Mesangial cell (primary cell): ENCODE results near the genes JOSD1 and APOBEC3B.

DNA sequence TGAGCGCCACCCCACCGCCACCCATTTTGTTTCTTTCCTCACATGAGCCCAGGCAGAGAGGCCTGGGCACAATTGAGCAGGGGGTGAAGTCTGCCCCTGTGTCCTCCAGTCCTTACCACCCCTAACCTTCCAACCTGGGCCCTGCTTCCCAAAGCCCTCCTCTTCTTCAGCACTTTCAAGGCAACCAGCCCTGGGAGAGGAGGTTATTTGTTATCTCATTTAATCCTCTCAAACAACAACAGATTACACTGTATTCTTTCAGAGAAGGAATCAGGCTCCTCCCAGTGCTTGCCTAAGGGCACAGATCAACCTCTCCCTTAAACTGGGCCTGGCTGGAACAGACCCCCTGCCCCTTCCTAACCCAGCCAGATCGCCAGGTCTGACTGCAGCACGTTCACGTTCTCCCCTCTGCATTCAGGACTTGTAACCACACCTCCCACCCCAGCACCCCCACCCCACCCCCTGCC, 2.0 kb upstream of the CSNK1E start:
- RAMPAGE, long total RNA, result no peak

- RAMPAGE, long total RNA, result no peak
These were observed 33.1 kb upstream of the CSNK1E start for GRCh38 chr22:38350308-38350817.

- RAMPAGE, long total RNA, result no peak
These were observed 30.9 kb downstream of the KCNJ4 start for GRCh38 chr22:38423840-38424669.

DNA sequence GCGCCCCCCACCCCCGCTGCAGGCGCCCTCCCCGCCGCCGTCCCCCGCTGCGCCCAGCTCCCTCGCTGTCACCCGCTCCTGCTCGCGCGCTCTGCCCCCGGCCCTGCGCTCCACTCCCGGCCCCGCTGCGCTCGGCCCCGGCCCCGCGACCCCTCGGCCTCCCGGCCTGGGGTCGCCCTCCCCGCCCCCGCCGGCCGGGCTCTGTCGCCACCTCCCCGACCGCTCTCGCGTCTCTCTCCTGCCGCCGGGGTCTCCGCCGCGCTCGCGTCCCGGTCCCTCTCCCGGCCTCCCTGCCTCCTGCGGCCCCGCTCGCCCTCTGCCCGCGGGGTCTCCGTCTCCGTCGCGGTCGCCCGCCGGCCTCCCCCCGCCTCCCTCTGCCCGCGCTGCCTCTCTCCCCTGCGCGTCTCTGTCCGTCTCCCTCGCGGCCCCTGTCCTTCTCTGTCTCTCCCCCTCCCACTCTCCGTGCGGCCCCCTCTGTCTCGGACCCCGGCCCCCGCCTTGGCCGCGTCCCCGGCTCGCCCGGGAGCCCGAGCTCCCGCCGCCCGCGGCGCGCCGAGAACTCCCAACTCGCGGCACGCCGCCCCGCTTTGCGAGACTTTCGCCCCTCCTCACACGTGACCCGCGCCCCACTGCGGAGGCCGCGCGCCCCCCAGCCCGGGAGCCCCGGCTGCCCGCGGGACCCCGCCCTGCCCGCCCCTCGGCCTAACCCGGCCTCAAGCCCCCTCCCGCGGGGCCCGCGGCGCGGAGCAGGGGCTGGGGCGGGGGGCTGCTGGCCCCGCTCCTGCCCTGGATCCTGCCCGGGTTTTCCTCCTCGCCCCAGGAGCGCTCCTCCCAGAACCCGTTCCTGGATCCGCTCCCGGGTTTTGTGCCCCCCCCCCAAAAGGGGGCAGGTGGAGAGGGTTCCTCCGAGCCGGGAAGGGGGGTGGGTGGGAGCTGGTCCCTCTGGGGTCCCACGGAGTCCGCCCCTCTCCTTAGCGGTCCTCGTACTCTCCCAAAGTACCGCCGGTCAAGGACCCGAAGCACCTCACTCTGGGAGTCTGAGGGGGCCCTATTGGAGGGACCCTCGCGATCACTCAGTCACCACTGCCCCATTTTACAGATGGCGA, 679 bp upstream of the KCNJ4 start:
- RAMPAGE, long total RNA, result no peak

- RAMPAGE, long total RNA, result start-site peak on the minus strand at chr22:38484684-38484776, 104 reads; start-site peak on the minus strand at chr22:38484848-38484856, 23 reads
These were observed 16.7 kb downstream of the KDELR3 start for GRCh38 chr22:38484683-38484967.

GRCh38 chr22:38505112-38506130, 690 bp downstream of the DDX17 start:
- RAMPAGE, long total RNA, result no peak

- RAMPAGE, long total RNA, result no peak
These were observed 745 bp downstream of the CBY1 start for GRCh38 chr22:38657168-38657597.

- RAMPAGE, long total RNA, result no peak
These were observed at the start of gene JOSD1 for GRCh38 chr22:38700140-38701232. TSS of gene JOSD1 (minus strand) at chr22:38700943.

- RAMPAGE, long total RNA, result no peak
These were observed 19.5 kb downstream of the GTPBP1 start for GRCh38 chr22:38724993-38725867.

DNA sequence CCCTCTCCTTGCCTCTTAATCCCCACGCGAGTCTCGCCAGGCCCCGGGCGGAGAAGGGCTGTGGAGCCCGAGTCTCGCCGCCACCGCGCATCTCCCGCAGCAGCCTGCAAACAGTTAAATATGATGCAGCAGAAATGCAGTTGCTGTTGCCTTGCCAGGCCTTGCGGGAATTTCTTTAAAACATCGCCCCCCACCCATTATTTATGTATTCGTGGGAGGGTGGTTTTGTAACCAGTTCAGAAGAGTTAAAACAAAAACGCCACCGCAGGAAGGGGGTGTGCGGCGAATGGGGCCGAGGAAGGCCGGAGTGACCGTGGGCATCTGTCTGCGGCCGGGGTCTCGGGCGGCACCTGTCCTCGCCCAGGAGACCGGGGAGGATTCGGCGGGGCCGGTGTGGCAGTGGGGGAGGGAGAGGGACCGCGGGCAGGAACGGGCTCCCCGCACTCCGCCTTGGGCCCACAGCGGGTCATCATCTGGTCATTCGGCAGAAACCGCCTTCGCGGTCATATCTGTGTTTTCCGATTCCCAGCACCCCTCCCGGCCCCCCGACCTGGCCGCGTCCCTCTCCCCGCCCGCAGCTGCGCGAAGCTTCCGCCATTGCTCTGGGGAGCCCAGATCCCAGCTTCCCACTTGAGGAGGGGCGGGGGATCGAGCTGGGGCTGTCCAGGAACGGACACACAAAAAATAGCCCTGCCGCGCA, 696 bp upstream of the CBX6 start:
- RAMPAGE, long total RNA, result no peak

DNA sequence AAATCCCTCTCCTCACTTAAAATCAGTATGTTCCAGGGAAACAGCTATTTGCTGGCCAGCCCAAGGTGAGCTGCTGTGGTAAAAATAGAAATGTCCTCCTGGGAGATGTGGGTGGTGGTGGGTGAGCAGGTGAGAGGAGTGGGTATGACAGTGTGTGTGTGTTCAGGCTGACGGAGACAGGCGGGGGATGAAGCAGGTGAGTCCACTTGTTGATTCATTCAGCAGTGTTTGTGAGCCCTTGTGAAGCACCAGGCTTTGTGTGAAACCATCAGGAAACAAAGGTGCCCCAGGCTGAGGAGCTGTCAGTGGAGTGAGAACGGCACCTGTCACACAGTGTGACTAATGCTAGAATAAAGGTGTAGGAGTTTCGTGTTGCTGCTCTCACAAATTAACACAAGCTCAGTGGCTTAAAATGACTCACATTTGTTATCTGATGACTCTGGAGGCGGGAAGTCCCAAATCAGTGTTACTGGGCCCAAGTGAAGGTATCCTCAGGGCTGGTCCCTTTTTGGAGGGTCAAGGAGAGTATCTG, 1.9 kb upstream of the CBX6 start:
- RAMPAGE, long total RNA, result no peak

DNA sequence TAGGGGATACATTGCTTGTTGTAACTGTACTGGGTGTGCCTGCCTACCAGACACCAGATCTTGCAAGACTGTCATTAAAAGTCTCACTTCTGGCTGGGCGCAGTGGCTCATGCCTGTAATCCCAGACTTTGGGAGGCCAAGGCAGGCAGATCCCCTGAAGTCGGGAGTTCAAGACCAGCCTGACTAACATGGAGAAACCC, 35.4 kb upstream of the APOBEC3A start:
- RAMPAGE, long total RNA, result no peak

- RAMPAGE, long total RNA, result no peak
These were observed 8.7 kb downstream of the APOBEC3A start for GRCh38 chr22:38966243-38966442.

GRCh38 chr22:38973142-38973591, 9.0 kb upstream of the APOBEC3B start:
- RAMPAGE, long total RNA, result no peak

- RAMPAGE, long total RNA, result start-site peak on the plus strand at chr22:38982381-38982438, 306 reads
These were observed at the start of gene APOBEC3B for GRCh38 chr22:38981907-38982789. TSS of gene APOBEC3B (plus strand) at chr22:38982347.

DNA sequence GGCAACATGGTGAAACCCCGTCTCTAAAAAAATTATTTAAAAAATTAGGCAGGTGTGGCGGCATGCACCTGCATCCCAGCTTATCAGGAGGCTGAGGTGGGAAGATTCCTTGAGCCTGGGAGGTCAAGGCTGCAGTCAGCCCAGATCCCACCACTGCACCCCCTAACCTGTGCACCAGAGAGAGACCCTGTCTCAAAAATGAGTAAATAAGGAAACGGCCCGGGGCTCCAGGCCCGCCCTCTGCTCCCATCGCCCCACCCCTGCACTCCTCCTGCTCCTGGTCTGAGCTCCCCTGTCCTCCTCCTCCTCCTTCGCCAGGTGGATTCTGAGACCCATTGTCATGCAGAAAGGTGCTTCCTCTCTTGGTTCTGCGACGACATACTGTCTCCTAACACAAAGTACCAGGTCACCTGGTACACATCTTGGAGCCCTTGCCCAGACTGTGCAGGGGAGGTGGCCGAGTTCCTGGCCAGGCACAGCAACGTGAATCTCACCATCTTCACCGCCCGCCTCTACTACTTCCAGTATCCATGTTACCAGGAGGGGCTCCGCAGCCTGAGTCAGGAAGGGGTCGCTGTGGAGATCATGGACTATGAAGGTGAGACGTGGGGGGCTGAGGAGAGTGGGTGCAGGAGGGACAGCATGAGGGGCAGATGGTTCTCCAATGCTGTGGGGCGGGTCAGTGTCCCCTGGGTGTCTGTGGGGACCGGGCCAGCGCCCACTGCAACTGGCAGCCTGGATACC, 3.3 kb upstream of the APOBEC3D start:
- RAMPAGE, long total RNA, result no peak

DNA sequence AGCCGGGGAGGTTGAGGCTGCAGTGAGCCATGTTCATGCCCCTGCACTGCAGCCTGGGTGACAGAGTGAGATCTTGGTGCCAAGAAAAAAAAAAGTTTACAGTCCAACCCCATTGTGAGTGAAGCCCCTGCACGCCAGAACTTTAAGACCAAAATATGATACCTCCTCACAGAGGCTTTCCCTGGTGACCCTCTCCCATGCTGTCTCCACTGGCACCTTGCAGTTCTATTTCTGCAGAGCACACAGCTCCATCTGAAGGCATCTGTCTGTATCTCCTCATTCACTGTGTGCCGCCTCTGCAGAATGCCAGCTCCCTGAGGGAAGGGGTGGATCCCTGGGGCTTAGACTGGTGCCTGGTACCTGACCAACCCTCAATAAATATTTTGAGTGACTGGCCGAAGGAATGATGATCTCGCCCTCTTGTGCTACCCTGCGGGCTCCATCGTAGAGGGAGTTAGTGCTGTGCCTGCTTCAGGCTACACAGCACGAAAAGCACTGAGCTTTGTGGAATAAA, 1.7 kb downstream of the CBX7 start:
- RAMPAGE, long total RNA, result no peak

GRCh38 chr22:39237847-39238204, 7.0 kb downstream of the PDGFB start:
- RAMPAGE, long total RNA, result no peak

DNA sequence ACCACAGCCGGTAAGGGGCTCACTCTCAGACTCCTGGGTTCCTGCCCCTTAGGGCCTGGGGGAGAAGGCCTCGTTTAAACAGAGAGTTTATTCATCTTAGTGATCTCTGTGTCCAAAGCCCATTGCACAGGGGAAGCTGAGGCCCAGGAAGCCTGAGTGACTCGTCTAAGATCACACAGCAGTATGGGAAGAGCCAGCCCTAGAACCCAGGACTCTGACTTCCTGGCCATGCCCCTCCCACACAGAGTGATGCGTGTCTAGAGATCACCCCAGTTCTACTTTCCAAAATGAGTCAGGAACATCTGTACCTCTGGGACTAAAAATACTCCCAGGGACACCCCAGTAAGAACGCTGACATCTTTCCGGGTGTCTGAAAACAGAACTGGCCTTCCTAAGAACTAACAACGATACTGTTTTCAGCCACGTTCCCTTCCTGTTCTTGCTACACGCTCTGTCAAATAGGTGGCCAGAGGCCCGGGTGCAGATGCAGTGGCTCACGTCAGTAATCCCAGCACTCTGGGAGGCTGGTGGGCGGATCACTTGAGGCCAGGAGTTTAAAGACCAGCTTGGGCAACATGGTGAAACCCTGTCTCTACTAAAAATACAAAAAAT, 21.6 kb upstream of the PDGFB start:
- RAMPAGE, long total RNA, result no peak

- RAMPAGE, long total RNA, result no peak
These were observed 7.9 kb downstream of the RPL3 start for GRCh38 chr22:39311474-39311932.